Suprapubic skin (tissue), 4 donors: ENCODE data around the gene RALGPS1.

- PRO-cap, result bidirectional peak, plus-strand start at chr9:126914850, minus-strand start at chr9:126914657
- RAMPAGE, long total RNA, 4 experiments, result start-site peak on the plus strand in 4 of 4 experiments, at chr9:126914881-126915468 at its widest, 7 to 60 reads per replicate
Measured at GRCh38 chr9:126914266-126915524, at the start of gene RALGPS1. Gene RALGPS1, plus strand, starts transcription at chr9:126914782.

GRCh38 chr9:126916197-126916500 is 1.6 kb downstream of the RALGPS1 start:
- PRO-cap, result no peak
- RAMPAGE, long total RNA, 4 experiments, result no peak in any of the 4 experiments

GRCh38 chr9:126939855-126940277 is 25.3 kb downstream of the RALGPS1 start:
- PRO-cap, result no peak
- RAMPAGE, long total RNA, 4 experiments, result no peak in any of the 4 experiments

DNA sequence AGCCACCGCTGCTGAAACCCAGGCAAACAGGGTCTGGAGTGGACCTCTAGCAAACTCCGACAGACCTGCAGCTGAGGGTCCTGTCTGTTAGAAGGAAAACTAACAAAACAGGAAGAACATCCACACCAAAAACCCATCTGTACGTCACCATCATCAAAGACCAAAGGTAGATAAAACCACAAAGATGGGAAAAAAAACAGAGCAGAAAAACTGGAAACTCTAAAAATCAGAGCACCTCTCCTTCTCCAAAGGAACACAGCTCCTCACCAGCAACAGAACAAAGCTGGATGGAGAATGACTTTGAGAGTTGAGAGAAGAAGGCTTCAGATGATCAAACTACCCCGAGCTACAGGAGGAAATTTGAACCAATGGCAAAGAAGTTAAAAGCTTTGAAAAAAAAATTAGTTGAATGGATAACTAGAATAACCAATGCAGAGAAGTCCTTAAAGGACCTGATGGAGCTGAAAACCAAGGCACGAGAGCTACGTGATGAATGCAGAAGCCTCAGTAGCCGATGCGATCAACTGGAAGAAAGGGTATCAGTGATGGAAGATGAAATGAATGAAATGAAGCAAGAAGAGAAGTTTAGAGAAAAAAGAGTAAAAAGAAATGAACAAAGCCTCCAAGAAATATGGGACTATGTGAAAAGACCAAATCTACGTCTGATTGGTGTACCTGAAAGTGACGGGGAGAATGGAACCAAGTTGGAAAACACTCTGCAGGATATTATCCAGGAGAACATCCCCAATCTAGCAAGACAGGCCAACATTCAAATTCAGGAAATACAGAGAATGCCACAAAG is 79.5 kb downstream of the RALGPS1 start:
- PRO-cap, result no peak
- RAMPAGE, long total RNA, 4 experiments, result no peak in any of the 4 experiments

DNA sequence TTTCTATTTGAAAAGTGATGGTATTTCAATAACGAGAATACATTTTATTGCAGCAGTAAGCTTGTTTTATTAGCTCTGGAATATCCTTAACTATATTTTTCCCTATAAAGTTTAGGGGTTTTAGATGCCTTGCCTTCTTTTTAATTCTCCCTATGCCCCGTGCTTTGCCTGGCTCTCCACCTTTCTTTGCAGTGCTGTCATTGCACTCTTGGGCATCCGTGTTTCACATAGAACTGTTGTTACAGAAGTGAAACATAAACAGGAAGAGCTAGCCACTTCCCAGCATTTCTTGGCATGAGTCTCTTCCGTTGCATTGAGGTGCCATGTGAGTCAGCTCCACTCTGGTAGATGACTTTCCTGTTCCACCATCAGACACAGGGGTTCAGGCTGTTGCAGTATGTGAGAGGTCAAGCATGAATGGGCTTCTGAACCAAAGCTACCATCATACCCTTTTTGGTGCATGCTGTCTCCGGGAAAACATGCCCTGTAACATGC is 73.4 kb downstream of the ANGPTL2 start:
- PRO-cap, result no peak
- RAMPAGE, long total RNA, 4 experiments, result no peak in any of the 4 experiments

DNA sequence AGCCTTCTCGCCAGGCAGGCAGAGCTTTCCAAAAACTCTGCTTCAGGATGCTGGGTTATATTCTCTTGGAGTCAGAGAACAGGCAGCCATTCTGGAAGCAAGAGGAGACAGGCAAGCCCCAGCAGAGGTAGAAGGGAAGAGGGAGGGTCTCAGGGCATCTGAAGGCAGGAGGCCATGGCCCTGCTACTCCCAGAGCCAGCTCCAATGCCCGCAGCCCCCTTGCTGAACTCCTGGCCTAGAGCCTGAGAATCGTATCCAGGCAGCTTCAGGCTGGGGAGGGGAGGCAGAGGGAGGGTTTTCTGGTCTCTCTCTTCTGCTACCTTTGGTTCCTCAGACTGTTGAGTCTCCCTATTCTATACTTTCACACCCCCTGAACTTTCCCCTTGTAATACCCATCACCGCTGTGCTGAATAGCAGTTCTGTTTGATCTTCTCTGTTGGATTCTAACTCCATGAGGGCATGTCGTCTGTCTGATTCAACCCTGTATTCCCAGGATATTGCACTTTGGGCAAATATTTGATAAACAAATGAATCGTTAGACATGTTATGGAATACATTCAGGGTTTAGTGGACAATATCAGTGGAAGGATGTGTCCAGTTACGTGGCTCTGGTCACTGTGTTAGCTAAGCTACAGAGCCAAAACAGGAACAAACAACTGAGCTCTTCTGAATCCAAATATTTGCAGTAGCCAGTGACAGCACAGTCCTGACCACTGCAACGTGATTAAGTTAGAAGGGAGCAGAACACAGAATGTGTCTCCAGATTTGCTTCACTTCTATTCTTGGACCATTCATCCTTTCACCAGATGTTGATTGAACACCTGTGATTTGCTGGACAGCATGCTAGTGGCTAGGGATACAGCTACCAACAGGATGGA is 13.3 kb downstream of the ANGPTL2 start:
- PRO-cap, result no peak
- RAMPAGE, long total RNA, 4 experiments, result no peak in any of the 4 experiments

GRCh38 chr9:127116860-127117588 is 5.4 kb downstream of the ANGPTL2 start:
- PRO-cap, result no peak
- RAMPAGE, long total RNA, 4 experiments, result no peak in any of the 4 experiments

- PRO-cap, result no peak
- RAMPAGE, long total RNA, 4 experiments, result no peak in any of the 4 experiments
Measured at GRCh38 chr9:127159122-127159948, 36.9 kb upstream of the ANGPTL2 start.

- PRO-cap, result no peak
- RAMPAGE, long total RNA, 4 experiments, result no peak in any of the 4 experiments
Measured at GRCh38 chr9:127209157-127209771, 55.3 kb upstream of the GARNL3 start.

GRCh38 chr9:127210083-127211158 is 54.2 kb upstream of the GARNL3 start:
- PRO-cap, result no peak
- RAMPAGE, long total RNA, 4 experiments, result start-site peak on the plus strand in 1 of 4 experiments, at chr9:127210730-127210809 at its widest, 11 reads per replicate

- PRO-cap, result no peak
- RAMPAGE, long total RNA, 4 experiments, result no peak in any of the 4 experiments
Measured at GRCh38 chr9:127303727-127304303, 39.2 kb downstream of the GARNL3 start.

DNA sequence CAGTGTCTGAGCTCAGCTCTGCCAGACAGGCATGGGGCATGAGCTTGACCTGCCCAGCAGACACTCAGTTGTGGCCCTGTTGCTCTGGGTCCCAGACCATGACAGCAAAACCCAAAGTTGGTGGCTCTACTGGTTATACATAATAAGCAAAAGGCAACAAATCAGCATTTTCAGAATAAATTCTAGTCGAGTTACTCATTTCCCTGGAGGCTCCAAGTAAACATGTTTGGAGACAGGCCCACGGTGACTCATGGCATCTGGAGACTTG is 60.3 kb upstream of the SLC2A8 start:
- PRO-cap, result no peak
- RAMPAGE, long total RNA, 4 experiments, result no peak in any of the 4 experiments

- PRO-cap, result no peak
- RAMPAGE, long total RNA, 4 experiments, result no peak in any of the 4 experiments
Measured at GRCh38 chr9:127360698-127361388, 36.1 kb upstream of the SLC2A8 start.

- PRO-cap, result no peak
- RAMPAGE, long total RNA, 4 experiments, result no peak in any of the 4 experiments
Measured at GRCh38 chr9:127361523-127362076, 35.4 kb upstream of the SLC2A8 start.

DNA sequence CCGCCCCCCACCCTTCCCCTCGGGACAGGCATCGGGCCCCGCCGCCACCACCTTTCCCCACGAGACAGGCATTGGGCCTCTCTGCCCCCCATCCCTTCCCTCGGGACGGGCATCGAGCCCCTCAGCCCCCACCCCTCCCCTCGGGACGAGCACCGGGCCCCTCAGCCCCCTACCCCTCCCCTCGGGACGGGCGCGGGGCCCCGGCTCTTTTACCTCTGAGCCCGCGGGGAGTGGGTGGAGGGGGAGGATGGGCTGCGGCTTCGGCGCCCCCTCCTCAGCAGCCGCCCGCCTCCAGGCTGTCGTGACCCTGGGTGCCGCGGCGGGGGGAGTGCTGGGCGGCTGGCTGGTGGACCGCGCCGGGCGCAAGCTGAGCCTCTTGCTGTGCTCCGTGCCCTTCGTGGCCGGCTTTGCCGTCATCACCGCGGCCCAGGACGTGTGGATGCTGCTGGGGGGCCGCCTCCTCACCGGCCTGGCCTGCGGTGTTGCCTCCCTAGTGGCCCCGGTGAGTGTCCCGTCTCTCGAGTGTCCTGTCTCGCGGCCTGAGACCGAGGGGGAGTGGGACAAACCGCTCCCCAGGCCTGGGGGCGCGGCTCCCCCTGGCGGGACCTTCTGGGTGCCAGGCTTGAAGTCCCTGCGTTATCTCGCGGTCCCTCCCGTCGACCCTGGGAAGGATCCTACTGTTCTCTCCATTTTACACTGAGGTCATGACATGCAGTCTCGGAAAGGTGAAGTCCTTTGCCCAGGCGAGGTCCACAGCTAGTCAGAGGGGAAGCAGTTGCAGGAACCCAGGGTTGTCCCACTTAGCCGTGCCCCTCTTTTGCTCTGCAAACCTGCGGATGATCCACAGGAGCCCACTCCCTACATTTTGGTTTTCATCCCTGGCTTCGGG is 885 bp downstream of the SLC2A8 start:
- PRO-cap, result no peak
- RAMPAGE, long total RNA, 4 experiments, result no peak in any of the 4 experiments

- PRO-cap, result no peak
- RAMPAGE, long total RNA, 4 experiments, result no peak in any of the 4 experiments
Measured at GRCh38 chr9:127446445-127447325, 4.5 kb downstream of the RPL12 start.

DNA sequence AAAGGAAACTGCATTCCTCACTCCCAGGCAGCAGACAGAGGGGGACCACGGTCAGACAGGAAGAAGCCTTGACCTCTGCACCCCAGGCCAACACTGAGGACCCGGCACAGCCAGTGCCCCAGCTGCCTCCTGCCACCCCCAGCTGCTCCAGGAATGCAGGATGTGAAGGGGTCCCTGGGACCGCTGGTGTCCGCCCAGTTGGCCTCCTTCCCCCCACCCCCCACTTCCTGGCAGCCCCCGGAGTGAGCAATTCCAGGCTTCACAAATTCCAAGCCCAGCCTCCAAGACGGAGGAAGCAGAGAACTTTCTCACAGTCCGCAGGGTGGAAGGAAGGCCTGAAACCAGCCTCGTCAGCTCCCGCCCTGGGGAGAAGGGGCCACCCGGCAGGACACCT is 47.5 kb downstream of the NIBAN2 start:
- PRO-cap, result no peak
- RAMPAGE, long total RNA, 4 experiments, result no peak in any of the 4 experiments

GRCh38 chr9:127541827-127542346 is 27.0 kb downstream of the NIBAN2 start:
- PRO-cap, result no peak
- RAMPAGE, long total RNA, 4 experiments, result no peak in any of the 4 experiments

DNA sequence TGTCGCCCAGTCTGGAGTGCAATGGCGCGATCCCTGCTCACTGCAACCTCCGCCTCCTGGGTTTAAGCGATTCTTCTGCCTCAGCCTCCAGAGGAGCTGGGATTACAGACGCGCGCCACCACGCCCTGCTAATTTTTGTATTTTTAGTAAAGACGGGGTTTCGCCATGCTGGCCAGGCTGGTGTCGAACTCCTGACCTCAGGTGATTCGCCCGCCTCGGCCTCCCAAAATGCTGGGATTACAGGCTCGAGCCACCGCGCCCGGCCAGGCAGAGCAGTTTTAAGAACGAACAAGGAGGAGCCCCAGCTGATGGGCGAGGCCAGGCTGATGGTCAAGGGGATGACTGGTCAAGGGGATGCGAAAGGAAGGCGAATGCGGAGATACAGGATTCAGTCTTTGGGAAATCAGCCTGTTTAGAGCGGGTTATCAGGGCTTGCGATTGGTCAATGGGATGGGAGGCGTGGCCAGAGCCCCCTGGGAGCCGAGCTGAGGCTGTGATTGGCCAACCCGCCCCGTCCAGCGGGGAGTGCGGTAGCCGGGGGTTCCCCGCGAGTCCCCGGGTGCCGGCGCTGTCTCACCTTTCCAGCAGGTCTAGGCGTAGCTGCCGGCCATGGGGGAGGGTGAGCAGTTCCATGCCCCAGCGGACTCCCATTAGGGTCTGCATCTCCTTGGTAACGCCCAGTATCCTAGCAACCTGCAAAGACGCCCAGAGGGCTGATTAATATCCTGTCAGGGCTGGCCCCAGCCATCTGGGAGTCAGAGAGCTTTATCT is 7.4 kb upstream of the TOR2A start:
- PRO-cap, result unidirectional peak, minus-strand start at position 388 of the sequence
- RAMPAGE, long total RNA, 4 experiments, result no peak in any of the 4 experiments

DNA sequence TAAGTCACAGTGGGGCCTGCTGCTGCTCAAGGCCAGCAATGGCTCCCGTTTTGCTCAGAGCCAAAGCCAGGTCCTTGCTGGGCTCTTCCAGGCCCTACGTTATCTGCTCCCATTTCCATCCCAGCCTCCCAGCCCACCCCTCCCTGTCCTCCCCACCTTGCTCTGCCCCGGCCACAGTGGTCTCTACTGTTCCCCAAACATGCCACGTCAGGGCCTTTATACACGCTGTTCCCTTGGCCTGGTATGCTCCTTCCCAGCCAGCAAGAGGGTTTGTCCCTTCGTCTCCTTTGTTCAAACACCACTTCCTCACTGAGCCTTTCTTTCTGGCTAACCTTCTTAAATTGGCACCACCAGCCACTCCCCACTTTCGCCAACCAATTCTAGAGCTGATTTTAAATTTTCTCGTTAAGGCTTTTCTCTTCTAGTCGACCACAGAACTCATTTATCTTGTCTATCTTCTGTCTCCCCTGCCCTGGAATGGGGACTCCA is 9.8 kb downstream of the SH2D3C start:
- PRO-cap, result unidirectional peak, minus-strand start at position 311 of the sequence
- RAMPAGE, long total RNA, 4 experiments, result no peak in any of the 4 experiments